Skeletal muscle tissue (tissue), 7 donors: ENCODE measurements around the genes TTC33 and OXCT1.

DNA sequence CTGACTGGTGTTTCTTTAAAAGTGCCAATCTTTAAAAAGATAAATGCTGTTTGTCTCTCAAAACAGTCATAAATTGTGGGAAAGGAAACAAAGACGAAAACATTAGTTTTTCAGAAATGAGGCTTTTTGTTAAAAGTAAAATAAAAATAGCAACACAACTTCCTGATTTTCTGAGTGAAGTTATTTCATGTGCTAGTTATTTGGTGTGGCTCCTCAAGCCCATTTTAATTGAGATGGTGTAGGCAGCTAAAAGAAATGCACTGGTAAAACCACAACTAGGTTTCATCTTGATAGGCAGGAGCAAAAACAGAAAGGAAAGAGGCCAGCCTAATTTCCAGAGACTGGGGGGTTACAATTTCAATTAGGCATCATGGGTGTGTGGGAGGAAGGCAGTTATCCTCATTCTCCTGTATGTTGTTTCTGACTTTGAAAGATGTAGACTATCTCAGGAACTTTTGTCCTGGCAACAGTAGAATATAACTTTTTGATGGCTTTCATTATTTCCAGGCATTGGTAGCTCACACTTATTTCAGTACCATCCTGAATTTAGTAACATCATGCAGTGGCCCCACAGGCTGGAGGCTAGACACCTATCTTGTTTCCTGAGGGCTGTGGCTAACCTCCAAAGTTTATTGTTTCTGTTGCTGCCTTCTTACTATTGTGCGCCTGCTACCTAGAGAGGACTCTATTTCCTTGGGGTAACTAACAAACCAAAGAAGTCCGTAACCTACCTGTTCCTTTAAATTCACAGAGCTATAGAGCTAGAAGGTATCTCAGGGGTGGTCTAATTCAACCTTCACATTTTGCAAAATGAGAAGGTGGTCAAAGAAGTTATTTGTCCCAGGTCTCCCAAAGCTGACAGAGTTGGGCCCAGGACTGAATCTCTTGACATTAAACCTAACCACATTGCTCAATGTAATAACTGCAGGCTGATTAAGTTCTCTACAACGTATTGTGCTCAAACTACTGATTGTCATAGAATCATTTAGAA lies 42.5 kb downstream of the FYB1 start:
- PRO-cap, 3 experiments, result no peak in any of the 3 experiments
- RAMPAGE, long total RNA, result no peak
- RRBS, 2 experiments, result no CpG with 5 or more reads among the region's 4 CpGs

DNA sequence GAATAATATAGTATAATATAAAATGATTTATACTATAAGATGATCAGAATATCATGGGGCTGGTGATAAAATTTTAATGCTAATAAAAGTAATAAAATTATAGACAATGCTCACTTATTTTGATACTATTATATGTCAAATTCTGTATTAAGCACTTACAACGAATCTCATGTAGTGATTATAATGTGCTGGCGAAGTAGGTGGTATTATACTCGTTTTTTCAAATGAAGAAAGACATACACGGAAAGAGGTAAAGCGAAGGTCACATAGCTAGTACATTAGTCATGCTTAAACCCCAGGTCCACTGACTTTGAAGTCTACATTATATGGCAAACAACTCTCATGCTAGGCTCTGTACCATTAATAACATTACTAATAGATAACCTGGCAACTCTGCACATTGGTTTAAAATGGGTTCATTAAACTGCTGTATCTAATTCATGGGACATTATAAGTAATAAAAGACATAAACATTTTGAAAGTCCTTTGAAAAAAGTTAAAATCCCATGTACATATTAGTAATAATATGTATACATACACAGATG lies 21.3 kb downstream of the FYB1 start:
- PRO-cap, 3 experiments, result no peak in any of the 3 experiments
- RAMPAGE, long total RNA, result no peak
- RRBS, 2 experiments, result no CpG with 5 or more reads among the region's 5 CpGs

- PRO-cap, 3 experiments, result no peak in any of the 3 experiments
- RAMPAGE, long total RNA, result no peak
- RRBS, 2 experiments, result no CpG with 5 or more reads among the region's 4 CpGs
Observed at GRCh38 chr5:39212703-39213349, 6.5 kb downstream of the FYB1 start.

- PRO-cap, 3 experiments, result no peak in any of the 3 experiments
- RAMPAGE, long total RNA, result no peak
- RRBS, 2 experiments, result no CpG with 5 or more reads among the region's 2 CpGs
Observed at GRCh38 chr5:39519590-39520058, 94.8 kb upstream of the DAB2 start.

DNA sequence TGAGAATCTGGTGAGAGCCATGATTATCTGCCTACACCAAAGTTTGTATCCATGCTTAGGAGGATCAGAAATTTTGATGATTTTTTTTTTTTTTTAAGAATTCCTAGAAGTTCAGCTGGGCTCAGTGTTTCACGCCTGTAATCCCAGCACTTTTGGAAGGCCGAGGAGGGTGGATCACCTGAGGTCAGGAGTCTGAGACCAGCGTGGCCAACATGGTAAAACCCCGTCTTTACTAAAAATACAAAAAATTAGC lies 103.1 kb upstream of the DAB2 start:
- PRO-cap, 3 experiments, result no peak in any of the 3 experiments
- RAMPAGE, long total RNA, result no peak
- RRBS, 2 experiments, result no CpG with 5 or more reads among the region's 4 CpGs

DNA sequence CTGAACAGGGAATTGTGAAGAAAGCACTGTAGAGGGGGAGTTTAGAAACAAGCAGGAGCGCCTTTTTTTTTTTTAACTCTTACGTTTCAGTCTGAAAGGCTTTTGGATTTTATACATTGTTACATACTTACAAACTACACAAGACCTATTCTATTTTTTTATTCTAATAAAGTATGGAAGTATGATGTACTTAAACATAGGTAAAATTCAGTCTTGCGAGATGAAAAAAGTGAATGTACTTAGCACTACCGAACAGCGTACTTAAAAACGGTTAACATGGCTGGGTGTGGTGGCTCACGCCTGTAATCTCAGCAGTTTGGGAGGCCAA lies 332.7 kb upstream of the DAB2 start:
- PRO-cap, 3 experiments, result no peak in any of the 3 experiments
- RAMPAGE, long total RNA, result no peak
- RRBS, 2 experiments, result no CpG with 5 or more reads among the region's 7 CpGs

DNA sequence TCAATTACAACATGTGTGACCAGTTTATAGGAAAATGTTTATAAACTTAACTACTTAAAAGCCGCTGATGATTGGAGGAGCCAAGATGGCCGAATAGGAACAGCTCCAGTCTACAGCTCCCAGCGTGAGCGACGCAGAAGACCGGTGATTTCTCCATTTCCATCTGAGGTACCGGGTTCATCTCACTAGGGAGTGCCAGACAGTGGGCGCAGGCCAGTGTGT lies 362.7 kb upstream of the DAB2 start:
- PRO-cap, 3 experiments, result no peak in any of the 3 experiments
- RAMPAGE, long total RNA, result no peak
- RRBS, 2 experiments, result no CpG with 5 or more reads among the region's 8 CpGs

DNA sequence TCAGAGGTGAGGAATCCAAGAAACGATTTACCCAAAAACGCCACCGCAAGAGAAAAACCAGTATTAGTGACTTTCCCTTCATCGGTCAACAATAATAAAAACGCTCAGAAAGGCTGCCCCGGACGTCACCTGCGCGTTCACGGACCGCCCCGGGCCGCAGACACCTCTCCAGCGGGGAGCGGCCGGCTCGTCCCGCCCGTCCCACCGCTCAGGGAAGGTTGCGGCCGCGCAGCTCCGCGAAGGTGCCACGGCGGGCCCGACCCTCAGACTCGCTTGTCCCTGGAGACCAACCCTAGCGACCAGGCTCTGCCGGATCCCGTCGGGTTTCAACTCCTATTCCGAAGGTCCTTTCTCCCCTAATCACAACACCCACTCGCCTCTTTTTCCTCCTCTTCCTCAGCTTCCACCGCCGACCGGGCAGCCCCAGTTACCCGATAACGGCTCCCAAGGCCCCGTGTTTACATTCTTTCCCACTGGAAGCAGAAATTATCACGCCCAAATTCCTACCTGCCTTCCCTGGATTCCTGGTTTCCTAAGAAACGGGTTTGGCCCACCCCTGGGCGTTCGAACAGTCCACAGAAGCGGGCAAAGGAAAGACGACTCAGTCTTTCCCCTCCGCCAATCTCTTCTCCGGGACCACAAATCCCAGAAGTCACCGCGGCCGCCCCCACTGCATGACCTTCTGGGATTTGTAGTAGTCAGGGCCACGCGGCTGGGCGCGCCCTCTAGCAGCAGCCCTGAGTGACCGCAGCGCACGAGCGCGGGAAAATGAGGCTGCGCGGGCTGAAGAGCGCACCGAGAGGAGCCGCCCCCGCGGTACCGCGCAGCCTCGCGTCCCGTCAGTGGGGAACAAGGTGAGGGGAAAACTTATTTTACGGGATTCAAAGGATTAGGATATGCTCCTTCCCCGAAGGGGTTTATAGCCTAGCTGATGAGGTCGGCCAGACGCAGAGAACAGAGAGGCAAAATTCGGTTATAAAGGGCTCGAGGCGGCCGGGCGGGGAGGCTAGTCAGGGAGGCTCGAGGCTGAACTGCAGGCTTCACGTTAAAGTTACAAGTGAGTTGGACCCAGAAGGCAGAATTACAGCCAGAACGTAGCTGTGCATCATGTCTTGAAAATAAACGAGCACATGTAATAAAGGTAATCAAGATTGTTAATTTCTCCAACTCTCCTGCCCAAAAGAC lies at the start of gene TTC33:
Gene TTC33 (minus strand): TSS at position 645 of the 1,185 bp plus-strand sequence.
- PRO-cap, 3 experiments, result peak in 3 of 3 experiments; most common minus-strand start position 631 of the sequence (in 2)
- RAMPAGE, long total RNA, result start-site peak on the minus strand centred at position 625 of the sequence, 66 bp wide, 34 and 95 reads in 2 replicates
- RRBS, 2 experiments, result under 1 to 2% methylated on average over 13 of the region's 86 CpGs

- PRO-cap, 3 experiments, result no peak in any of the 3 experiments
- RAMPAGE, long total RNA, result no peak
- RRBS, 2 experiments, result 2 to 3% methylated on average over 14 of the region's 54 CpGs
Observed at GRCh38 chr5:40797294-40797991, 731 bp downstream of the PRKAA1 start.

GRCh38 chr5:40826967-40827578 lies 7.9 kb downstream of the RPL37 start:
- PRO-cap, 3 experiments, result no peak in any of the 3 experiments
- RAMPAGE, long total RNA, result no peak
- RRBS, 2 experiments, result no CpG with 5 or more reads among the region's 8 CpGs

DNA sequence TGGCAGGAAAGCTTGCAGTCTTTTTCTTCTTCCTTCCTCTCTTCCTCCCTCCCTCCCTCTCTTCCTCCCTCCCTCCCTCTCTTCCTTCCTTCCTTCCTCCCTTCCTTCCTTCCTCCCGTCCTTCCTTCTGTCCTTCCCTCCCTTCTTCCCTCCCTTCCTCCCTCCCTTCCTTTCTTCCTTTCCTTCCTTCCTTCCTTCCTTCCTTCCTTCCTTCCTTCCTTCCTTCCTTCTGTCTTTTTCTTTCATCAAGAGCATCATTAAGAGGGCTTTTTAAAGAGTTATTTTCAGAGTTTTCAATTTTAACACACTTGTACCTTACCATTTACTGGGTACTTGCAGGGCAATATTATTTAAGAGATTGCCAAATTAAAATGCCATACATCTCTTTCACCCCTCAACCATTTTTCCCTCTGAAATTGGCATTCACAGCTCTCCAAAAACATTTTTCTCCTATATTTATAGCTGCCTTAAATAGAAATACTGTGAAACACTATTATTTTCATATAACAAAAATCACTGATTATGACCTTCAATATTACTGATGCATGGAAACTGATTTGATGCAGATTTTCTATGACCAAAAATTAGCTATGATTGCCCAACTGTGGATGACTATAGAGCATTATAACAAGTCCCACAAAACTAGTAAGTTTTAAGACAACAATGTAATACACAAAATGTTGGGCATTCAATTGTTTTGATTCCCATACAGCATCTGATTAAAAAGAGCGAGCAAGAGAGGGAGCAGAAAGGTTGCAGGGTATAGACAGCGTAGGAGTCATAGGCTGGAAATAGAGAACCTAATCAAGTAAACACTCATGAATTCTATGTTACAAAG lies 99.4 kb upstream of the C6 start:
- PRO-cap, 3 experiments, result no peak in any of the 3 experiments
- RAMPAGE, long total RNA, result no peak
- RRBS, 2 experiments, result no CpG with 5 or more reads among the region's 3 CpGs

GRCh38 chr5:41835639-41836066 lies 34.6 kb downstream of the OXCT1 start:
- PRO-cap, 3 experiments, result peak in 1 of 3 experiments; most common plus-strand start chr5:41835884 (in 1); most common minus-strand start chr5:41835735 (in 1)
- RAMPAGE, long total RNA, result no peak
- RRBS, 2 experiments, result no CpG with 5 or more reads among the region's 3 CpGs

GRCh38 chr5:41870237-41870849 lies at the start of gene OXCT1:
Gene OXCT1 (minus strand): TSS chr5:41870425.
- PRO-cap, 3 experiments, result peak in 3 of 3 experiments; most common plus-strand start chr5:41870526 (in 1); most common minus-strand start chr5:41870425 (in 3)
- RAMPAGE, long total RNA, result start-site peak on the minus strand at chr5:41870366-41870425, 43 and 30 reads in 2 replicates
- RRBS, 2 experiments, result 2% methylated on average over 21 of the region's 53 CpGs

DNA sequence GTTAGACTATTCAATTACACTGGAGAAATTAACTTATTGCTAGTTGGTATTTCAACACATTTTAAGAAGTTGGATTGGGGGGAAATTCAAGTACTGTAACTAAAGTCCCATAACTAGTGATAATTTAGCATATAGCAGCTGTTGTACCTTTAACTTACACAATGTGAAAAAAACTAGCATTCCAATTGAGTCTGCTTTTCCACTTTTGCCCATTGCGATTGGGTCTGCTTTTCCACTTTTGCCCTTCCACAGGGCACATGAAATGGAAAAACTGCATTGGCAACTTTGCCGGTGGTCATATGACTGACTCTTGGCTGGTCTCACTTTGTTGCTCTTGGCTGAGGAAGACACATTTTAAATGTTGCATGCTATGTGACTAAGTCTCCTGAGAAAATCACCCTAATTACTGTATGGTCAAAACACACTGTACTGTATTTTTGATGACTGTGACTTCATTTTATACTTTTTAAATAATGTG lies 1.5 kb upstream of the OXCT1 start:
- PRO-cap, 3 experiments, result no peak in any of the 3 experiments
- RAMPAGE, long total RNA, result no peak
- RRBS, 2 experiments, result no CpG with 5 or more reads among the region's 2 CpGs

DNA sequence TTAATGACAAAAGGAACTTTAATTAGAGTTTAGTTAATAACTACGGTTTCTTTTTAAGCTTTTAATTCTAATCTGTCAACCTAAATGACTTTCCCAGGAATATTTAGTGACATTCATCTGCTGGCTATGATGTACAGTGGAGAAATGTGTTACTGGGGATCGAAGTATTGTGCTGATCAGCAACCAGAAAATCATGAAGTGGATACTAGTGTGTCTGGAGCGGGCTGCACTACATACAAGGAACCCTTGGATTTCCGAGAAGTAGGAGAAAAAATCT lies 8.2 kb upstream of the FBXO4 start:
- PRO-cap, 3 experiments, result no peak in any of the 3 experiments
- RAMPAGE, long total RNA, result no peak
- RRBS, 2 experiments, result no CpG with 5 or more reads among the region's 4 CpGs

DNA sequence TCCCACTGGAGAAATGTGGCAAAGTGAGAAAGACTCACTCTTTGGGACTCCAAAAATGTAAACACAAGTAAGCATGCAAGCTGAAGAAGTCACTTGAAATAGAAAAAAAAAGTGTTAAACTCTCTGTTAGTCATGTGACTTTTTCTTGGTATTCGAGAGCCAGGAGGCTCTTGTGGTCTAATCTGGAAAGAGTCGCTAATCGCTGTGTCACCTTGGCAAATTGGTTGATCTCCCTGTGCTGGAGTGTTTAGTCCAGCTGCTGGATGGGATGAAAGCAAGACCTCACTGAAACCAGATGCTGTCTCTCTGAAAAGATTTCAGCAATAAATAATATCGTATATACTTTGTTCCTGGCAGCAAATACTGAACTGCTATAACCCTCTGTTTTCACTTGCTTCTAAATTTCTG lies 95.5 kb downstream of the GHR start:
- PRO-cap, 3 experiments, result peak in 1 of 3 experiments; most common plus-strand start position 250 of the sequence (in 1)
- RAMPAGE, long total RNA, result no peak
- RRBS, 2 experiments, result no CpG with 5 or more reads among the region's 4 CpGs

DNA sequence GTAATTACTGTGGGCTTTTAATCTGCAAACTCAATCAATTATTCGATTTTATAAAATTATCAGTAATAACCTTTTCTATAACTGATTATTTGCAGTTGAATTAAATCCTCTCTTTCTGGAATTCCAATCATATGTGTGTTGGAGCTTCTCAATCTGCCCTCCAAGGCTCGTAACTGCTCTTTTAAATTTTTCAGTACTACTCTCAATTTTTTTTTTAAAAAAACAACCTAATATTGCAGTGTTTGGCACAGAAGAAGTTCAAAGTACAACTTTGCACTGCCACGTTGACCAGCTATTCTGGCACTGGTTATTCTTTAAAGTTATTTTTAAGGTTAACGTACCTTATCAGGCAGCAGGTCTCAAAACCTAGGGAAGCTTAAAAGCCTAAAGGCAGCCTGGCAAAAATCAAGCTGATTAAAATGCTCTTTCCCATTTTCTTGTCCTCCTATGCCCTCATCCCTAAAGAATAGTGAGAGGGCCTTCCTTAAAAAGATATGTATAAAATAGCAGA lies 120.5 kb downstream of the GHR start:
- PRO-cap, 3 experiments, result no peak in any of the 3 experiments
- RAMPAGE, long total RNA, result no peak
- RRBS, 2 experiments, result no CpG with 5 or more reads among the region's 4 CpGs

DNA sequence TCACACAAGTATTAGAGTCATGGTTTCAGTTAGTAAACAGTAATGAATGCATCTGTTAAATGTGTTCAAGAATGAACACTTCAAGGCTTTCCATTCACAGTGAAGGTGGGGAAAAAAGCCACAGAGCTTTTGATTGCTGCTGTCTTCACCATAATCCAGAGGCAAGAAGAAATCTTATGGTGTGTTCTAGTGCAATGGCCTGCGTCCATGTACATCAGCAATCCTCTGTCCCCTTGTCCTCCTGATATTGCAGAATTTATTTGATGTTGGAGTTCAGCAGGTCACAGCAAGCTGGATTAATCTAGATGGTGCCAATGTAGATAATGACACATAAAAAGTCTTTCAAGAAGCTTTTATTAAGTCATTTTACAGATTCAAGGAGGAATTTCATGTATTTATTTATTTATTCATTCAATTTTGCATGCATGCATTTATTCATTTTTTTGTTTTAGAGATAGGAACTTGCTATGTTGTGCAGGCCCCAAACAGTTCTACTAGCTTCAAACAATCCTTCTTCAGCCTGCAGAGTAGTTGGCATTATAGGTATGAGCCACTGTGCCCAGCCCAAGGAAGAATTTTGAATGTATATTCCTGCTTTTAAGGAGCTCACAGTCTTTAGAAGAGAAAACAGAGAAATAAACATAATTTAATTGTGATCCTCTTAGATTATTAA lies 147.0 kb downstream of the GHR start:
- PRO-cap, 3 experiments, result no peak in any of the 3 experiments
- RAMPAGE, long total RNA, result no peak
- RRBS, 2 experiments, result no CpG with 5 or more reads among the region's 1 CpG

GRCh38 chr5:42583268-42583754 lies 160.1 kb downstream of the GHR start:
- PRO-cap, 3 experiments, result no peak in any of the 3 experiments
- RAMPAGE, long total RNA, result no peak
- RRBS, 2 experiments, result no CpG with 5 or more reads among the region's 4 CpGs

- PRO-cap, 3 experiments, result no peak in any of the 3 experiments
- RAMPAGE, long total RNA, result no peak
Observed at GRCh38 chr5:42596770-42597149, 159.9 kb upstream of the CCDC152 start.